ENCODE data around the genes PPM1J and TAFA3.

DNA sequence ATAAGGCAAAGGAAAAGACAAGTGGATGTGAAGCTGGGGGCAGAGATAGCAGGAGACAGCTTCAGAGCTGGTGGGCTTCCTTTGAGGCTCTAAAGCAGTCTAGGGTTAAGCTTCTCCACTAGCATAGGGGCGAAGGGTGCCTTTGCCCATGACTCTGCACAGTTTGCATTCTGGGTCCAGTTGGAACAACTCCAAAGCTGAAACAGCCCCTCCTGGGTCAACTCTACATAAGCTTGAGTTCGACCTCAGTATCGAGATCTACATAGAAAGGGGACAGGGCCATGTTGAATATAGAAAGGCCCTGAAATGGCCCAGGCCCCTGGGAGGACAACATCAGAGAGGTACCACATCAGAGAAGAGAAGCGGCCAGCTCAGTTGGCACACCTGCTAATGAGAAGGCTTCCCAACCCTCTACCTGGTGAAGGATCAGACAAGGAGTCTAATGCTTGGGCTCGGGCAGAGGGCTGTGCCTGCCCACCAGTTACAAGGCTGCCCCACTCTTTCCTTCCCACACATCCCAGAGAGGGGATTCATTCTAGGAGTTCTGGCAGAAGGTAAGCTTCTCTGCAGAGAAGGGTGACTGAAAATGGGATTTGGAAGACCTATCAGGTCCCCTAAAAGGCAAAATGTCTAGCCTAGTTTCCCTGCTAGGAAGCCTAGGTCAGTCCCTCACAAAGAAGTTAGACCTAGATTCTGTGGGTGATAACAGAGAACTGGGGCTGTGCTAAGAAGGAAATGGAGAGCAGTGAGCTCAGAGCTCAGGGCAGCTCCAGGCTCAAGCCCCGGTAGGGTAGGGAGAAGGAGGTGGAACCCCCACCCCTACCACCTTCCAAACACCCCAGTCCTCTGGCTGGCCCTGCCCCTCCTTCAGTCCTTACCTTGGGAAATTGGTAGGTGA is 1.5 kb downstream of the DENND2D start:
- RRBS, result no CpG with 5 or more reads among the region's 6 CpGs
CAGE:
- cytosol, long polyA plus RNA, result no peak
- long polyA plus RNA, result no peak
- nucleus, long polyA plus RNA, result no peak

- RRBS, result 8% methylated on average over 37 of the region's 104 CpGs
CAGE:
- cytosol, long polyA plus RNA, result no peak
- long polyA plus RNA, result no peak
- nucleus, long polyA plus RNA, result no peak
Measured at GRCh38 chr1:111203610-111204907, 3.6 kb upstream of the DENND2D start.

DNA sequence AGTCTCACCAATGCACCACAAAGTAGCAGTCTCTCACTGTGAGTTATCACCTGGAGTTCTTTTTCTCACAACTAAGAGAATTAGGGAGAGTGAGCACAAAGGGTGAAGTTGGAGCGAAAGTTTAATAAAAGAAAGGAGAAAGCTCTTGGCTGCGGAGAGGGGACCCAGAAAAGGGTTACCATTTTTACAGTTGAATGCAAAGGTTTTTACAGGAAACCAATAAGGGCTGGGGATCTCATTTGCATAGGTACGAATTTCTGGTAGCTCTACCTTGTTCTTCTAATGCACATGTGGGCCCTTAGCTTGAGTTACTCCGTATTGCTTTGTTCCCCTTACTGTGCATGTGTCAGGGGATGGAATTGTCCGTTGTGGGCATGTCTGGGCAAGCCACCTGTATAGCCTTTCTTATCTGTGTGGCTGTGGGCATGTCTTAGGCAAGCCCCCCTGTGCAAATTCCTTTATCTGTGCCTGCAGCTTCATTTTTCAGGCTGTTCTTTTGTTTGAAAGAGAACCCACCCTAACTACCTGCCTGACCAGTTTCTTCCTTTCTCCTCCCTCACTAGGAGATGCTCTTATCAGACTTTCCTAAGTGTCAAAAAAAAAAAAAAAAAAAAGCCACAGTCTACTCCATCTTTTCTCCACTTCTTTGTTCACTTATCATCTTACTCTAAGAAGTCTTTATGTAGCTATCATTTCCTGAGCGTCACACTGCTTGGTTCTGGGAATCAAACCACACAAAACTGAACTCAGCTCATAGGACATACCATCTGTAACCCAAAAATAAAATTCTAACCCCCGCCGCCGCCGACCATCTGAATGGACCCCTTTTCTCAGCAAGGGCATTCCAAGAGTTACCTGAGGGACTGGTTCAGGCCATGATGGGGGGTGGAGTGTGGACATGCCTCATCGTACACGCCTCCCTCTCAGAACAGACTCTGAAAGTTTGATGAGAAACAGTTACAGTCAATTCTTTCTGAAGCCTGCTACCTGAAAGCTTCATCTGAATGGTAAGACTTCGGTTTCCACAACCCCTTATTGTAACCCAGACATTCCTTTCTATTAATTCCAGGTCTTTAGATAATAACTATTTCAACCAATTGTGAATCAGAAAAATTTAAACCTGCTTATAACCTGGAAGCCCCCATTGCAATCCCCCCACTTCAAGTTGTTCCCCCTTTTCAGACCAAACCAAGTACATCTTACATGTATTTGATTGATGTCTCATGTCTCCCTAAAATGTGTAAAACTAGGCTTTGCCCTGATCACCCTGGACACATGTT is 12.8 kb upstream of the CHI3L2 start:
- RRBS, result no CpG with 5 or more reads among the region's 13 CpGs
CAGE:
- cytosol, long polyA plus RNA, result no peak
- long polyA plus RNA, result no peak
- nucleus, long polyA plus RNA, result no peak

DNA sequence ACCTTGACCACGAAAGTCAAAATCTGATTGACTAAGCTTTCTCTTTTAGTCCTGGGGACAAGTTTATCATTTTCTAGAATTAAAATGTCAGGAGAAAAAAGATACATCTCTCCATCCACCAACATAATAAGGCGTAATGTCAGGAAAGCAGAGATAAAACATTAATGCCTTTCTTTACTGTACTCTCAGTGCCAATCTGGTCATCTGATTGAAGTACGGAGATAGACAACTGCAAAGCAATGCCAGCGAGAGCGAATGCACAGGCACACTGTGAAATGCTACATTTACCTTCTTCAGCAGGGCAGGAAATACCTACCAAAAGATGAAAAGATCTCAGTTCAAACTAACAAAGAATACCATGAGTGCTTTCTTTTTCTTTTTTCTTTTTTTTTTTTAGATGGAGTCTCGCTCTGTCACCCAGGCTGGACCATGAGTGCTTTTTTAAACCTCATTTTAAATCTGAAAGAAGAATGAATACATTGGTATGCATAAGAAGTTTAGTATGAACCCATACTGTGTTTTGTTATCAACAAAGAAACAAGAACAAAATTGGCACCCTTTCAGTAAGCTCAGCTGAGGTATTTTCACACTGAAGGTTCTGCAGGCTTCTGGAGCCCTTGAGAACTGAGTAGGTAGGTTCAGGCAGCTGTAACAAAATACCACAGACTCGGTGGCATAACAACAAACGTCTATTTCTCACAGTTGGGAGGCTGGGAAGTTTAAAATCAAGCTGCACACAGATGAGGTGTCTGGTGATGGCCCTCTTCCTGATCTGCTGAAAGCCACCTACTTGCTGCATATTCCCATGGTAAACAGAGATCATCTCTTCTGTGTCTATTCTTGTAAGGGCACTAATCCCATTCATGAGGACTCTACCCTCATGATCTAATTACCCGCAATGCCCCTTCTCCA is 1.7 kb upstream of the CHI3L2 start:
- RRBS, result no CpG with 5 or more reads among the region's 9 CpGs
CAGE:
- cytosol, long polyA plus RNA, result no peak
- long polyA plus RNA, result no peak
- nucleus, long polyA plus RNA, result no peak

- RRBS, result no CpG with 5 or more reads among the region's 9 CpGs
CAGE:
- cytosol, long polyA plus RNA, result no peak
- long polyA plus RNA, result no peak
- nucleus, long polyA plus RNA, result no peak
Measured at GRCh38 chr1:111449920-111450606, 799 bp downstream of the ATP5PB start.

DNA sequence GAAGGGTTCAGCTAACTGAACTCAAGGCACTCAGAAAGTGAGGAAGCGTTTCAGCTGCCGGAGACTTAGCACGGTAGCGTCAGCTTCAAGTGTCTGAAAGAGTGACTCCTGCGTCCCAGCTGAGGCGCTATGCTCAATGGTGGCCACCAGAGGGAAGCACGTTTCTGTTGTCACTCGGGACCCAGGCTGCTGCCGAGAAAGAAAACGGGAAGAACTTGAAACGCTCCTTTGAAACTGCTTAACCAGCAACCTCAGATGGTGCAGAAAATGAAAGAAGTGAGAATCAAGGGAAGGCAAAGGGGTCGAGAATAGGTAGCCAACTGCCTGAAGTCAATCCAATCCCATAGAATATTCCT is 4.8 kb upstream of the ADORA3 start:
- RRBS, result no CpG with 5 or more reads among the region's 12 CpGs
CAGE:
- cytosol, long polyA plus RNA, result no peak
- long polyA plus RNA, result no peak
- nucleus, long polyA plus RNA, result no peak

DNA sequence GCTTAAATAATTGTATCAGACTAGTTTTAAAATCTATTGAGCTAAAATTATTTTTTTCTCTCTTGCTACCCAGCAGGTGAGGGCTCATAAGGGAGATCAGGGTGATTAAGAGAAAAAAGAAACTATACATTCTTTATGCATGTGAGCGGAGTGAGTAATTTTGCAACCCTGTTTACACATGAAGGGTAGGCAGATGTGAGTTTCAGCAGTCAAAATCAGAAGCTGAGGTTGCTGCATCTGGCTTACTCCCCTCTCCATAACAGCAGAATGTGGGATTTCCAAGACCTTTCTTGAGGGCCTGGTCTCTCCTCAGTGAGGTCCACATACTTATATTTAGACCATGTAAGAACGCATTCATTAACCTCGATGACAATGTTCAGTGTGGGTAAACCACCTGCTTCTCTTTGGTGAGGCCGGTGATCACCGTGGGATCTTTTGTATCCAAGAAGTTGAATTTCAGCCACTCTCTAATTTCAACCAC is 18.8 kb upstream of the RAP1A start:
- RRBS, result no CpG with 5 or more reads among the region's 5 CpGs
CAGE:
- cytosol, long polyA plus RNA, result no peak
- long polyA plus RNA, result no peak
- nucleus, long polyA plus RNA, result no peak

- RRBS, result no CpG with 5 or more reads among the region's 14 CpGs
CAGE:
- cytosol, long polyA plus RNA, result no peak
- long polyA plus RNA, result no peak
- nucleus, long polyA plus RNA, result no peak
Measured at GRCh38 chr1:111733225-111734329, 5.6 kb downstream of the INKA2 start.

DNA sequence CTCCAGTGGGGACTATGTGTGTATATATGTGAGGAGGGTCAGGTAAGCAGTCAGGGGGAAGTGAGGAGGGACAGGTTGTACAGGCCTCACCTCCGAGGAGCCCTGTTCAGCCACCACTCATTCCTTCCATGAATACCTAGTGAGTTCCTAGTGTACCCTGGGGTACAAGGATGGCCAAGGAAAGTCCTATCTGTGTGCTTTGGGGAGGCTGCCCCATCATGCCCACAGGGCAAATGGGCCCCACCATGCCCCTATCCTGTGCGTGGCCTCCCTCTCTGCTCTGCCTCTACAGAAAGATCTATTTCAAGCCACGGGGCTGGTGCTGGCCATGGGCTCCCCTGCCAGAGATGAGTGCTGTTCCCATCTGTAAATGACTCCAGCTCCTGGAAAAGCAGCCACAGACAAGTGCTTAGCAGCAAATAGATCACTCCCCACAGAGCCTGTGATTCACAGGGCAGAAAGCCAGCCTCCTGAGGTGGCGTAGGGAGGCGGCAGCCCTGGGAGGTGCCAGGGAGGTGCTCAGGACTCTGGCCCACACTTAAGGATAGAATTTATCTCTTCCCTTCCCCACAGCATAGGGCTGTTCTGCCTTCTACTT is 41.4 kb downstream of the KCND3 start:
- RRBS, result no CpG with 5 or more reads among the region's 5 CpGs
CAGE:
- cytosol, long polyA plus RNA, result no peak
- long polyA plus RNA, result no peak
- nucleus, long polyA plus RNA, result no peak

- RRBS, result no CpG with 5 or more reads among the region's 9 CpGs
CAGE:
- cytosol, long polyA plus RNA, result start-site peak on the minus strand at chr1:112456318-112456380, 7 and 10 reads in 2 replicates
- long polyA plus RNA, result no peak
- nucleus, long polyA plus RNA, result no peak
Measured at GRCh38 chr1:112455715-112456408, 52.9 kb upstream of the WNT2B start.

DNA sequence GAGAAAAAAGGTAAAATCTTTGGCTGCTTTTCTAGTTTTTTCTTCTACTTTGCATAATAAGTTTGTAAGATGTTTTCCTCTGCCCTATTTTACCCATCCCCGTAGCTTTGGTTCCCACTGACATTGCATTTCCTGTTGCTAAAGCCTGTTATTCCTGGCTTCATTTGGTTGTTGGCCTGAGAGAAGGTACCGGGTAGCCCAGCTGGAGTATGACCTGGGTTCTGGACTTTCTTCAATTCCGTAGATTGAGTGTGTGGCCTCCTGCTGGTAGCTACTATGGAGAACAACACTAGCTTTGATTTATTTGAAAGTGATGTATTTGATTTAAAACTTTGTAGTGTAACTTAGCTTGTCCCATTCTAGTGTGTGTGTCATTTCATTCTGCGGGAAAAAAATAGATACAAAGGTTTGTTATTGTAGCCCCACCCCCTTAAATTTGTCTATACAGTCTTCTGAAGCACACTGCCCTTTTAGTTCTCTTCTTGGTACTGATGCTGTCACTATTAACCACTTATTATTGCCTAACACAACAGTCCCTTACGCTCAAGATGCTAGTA is 860 bp upstream of the MOV10 start:
- RRBS, result no CpG with 5 or more reads among the region's 5 CpGs
CAGE:
- cytosol, long polyA plus RNA, result no peak
- long polyA plus RNA, result no peak
- nucleus, long polyA plus RNA, result no peak

- RRBS, result no CpG with 5 or more reads among the region's 10 CpGs
CAGE:
- cytosol, long polyA plus RNA, result no peak
- long polyA plus RNA, result no peak
- nucleus, long polyA plus RNA, result no peak
Measured at GRCh38 chr1:112697893-112698291, 9.0 kb downstream of the RHOC start.

GRCh38 chr1:112714906-112716007 is at the start of gene PPM1J:
PPM1J (minus strand) TSS chr1:112715332.
- RRBS, result 4% methylated on average over 20 of the region's 94 CpGs
CAGE:
- cytosol, long polyA plus RNA, result no peak
- long polyA plus RNA, result no peak
- nucleus, long polyA plus RNA, result no peak

GRCh38 chr1:112718510-112719155 is at the start of gene TAFA3:
TAFA3 (plus strand) TSS chr1:112718905.
- RRBS, result 22% methylated on average over 19 of the region's 39 CpGs
CAGE:
- cytosol, long polyA plus RNA, result no peak
- long polyA plus RNA, result no peak
- nucleus, long polyA plus RNA, result no peak

DNA sequence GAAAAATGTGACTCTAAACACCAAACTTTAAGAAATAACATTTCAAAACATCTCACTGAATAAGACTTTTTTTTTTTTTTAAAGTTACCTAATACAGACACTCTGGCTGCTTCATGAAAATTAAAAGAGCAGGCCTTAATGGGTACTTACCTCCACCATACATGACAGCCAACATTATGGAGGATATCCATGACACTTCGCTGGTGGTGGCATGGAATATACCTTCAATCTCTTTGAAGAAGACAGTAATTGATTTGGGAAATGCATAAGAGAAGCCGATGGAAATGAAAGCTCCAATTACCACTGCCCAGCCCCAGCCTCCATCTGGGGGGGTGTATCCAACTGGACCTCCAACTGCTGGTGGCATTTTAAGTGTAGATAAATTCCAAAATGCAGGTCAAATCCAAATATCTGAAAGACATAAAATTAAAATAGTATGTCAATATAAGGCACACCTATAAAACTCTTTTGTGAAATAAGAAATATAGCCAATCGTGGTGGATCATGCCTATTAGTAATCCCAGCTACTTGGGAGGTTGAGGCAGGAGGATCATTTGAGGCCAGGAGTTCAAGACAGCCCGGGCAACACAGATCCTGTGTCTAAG is 27.0 kb downstream of the SLC16A1 start:
- RRBS, result no CpG with 5 or more reads among the region's 4 CpGs
CAGE:
- cytosol, long polyA plus RNA, result no peak
- long polyA plus RNA, result no peak
- nucleus, long polyA plus RNA, result no peak

DNA sequence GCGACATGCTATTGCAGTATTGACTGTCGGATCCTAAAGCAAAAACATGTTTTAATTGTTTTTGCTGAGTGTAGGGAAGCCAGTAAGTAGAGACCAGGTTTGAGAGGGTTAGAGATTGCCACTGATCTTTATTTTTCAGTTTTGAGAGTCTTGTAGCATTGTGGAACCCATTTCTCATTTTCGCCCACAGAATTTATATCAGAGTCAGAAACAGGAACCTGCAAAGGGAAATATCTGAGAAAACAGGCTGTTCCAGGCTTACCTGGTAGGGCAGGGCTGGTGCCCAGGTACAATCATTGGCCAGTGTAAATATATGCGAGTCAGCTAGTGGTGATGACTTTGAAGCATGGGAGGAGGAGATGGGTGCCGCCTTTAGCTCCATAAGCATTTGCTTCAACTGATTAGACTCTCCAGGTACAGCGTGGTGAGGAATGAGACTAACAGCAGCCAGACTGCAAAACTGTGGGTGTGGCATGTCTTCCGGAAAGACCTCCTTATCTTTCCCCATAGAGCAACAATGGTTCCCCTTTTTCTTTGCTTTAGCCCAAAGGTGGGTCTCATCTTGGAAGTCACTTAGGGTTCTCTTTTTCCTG is 137.1 kb downstream of the LRIG2 start:
- RRBS, result no CpG with 5 or more reads among the region's 7 CpGs
CAGE:
- cytosol, long polyA plus RNA, result no peak
- long polyA plus RNA, result no peak
- nucleus, long polyA plus RNA, result no peak

- RRBS, result no CpG with 5 or more reads among the region's 11 CpGs
CAGE:
- cytosol, long polyA plus RNA, result no peak
- long polyA plus RNA, result no peak
- nucleus, long polyA plus RNA, result no peak
Measured at GRCh38 chr1:113255330-113256197, 134.8 kb upstream of the MAGI3 start.

DNA sequence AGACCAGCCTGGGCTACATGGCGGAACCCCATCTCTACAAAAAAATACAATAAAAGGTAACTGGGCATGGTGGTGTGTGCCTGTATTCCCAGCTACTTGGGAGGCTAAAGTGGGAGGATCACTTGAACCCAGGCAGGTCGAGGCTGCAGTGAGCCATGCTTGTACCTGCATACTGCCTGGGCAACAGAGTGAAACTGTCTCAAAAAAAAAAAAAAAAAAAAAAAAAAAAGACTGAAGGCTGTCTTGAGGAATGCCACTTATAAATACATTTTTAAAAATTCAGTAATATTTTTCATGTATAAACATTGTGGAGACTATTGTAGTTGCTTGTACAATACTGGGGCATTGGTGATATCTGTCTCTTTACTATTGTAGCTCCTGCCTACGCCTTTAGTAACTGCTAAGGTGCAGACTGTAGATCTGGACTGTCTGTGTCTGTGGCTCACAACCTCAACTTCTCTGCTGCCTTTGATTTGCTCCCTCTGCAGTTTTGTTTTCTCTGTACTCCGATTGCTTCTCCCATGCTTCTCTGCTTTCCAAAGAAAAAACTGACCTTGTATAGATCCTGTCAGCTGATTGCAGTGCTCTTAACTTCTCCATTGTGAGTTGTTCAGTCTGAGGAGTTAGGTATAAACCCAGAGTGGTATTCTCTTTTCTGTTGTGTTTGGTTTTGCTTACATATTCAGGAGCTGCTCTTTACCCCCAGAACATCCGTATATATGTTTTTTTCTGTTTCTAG is 15.1 kb downstream of the MAGI3 start:
- RRBS, result no CpG with 5 or more reads among the region's 5 CpGs
CAGE:
- cytosol, long polyA plus RNA, result no peak
- long polyA plus RNA, result no peak
- nucleus, long polyA plus RNA, result no peak

DNA sequence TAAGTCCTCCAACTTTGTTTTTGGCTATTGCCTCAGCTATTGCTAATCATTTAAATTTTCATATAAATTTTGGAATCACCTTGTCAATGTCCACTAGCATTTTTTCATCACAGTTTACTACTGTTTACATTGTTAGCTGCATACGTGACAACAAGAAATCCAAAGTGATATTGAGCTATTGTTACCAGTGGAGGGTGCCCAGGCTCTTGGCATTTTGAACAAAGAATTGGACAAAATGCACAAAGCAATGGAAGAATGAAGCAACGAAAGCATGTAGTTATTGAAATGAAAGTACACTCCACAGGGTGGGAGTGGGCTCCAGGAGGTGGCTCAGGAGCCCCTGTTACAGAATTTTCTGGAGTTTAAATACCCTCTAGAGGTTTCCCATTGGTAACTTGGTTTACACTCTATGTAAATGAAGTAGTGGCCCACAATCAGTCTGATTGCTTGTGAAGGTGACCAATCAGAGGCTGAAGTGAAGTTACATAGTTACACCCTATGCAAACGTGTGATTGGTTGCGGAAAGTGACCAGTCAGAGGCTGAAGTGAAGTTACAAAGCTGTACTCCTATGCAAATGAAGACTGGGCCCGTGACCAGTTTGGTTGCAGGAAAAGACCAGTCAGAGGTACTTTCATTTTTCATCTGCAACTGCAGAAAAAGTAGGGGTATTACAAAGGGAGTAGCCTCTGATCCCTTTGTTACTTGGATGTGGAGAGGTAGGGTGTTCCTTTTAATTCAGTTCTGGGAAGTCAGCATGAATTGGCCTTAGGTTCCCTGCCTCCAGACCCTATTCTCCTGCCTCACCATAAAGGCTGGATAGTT is 39.0 kb downstream of the MAGI3 start:
- RRBS, result no CpG with 5 or more reads among the region's 5 CpGs
CAGE:
- cytosol, long polyA plus RNA, result no peak
- long polyA plus RNA, result no peak
- nucleus, long polyA plus RNA, result no peak

DNA sequence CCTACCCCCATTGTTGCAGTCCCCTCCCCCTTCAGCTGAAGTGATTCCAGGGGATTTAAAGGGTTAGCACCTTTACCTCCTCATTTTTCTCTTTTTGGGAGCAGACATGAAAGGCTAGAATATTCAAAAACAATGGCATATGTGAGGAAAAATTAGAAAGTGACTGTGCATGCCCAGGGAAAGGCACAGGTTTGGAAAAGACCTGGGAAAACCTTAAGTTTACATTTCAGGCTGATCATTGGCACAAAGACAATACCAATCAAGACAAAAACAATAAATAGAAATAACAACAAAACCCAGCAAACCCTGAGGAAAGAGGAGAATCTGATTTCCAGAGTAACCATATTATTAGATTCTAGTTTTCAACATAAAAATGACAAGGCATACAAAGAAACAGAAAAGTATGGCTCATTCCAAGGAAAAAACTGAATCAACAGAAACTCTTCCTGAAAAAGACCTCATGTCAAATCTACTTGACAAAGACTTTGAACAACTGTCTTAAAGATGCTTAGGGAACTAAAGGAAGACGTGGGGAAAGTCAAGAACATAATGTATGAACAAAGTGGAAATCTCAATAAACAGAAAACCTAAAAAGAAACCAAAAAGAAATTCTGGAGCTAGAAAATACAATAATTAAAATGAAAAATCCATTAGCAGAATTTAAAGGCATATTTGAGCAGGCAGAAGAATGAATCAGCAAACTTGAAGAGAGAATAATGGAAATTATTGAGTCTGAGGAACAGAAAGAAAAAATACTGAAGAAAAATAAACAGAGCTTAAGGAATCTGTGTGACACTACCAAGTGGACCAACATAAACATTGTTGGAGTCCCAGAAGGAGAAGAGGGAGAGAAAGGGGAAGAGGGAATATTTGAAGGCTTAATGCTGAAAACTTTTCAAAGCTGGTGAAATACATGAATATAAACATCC is 54.3 kb downstream of the MAGI3 start:
- RRBS, result no CpG with 5 or more reads among the region's 1 CpG
CAGE:
- cytosol, long polyA plus RNA, result no peak
- long polyA plus RNA, result no peak
- nucleus, long polyA plus RNA, result no peak

Measured in IMR-90 (cell line).